Vein endothelial cell (primary cell): ENCODE measurements around a stretch of chr9.

DNA sequence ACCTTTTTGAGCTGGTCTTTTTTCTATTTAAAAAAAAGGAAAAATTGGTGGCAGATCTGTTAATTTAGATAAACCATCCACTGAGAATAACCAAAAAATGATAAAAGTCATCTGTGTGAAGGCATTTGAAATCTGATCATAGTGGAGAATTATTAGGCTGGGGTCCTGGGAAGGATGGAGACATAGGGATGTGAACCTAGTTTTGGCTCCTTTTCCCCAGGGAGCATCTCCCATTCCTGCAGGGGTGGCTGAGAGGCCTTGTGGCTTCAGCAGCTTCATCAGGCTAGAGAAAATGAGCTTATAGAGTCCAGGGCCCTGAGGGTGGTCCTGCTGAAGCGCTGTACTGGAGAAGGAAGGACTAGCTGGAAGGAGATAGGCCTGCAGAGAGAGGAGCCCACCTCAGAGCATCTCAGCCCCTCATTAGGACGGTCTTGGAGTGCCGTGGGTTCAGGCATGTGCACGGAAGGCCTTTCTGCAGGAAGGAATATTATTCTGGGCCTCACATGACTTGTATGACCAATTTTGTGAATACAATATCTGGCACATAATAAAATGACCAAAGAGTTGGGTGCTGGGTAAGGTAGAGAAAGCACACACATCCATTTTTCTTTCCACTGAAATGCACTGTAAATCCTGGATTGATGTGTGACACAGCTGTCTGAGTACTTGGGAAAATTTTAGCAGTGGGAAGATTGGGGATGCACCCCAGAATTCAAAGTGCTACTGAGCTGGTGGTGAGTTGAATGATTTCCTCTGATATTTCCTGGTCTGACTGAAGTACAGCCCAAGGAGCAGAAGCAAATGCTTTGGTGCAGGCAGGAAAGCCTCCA, 86.1 kb downstream of the WNK2 start:
- CAGE, long polyA plus RNA: no peak

- CAGE, long polyA plus RNA: no peak
These were observed 116.7 kb downstream of the WNK2 start for GRCh38 chr9:93300358-93301336.

DNA sequence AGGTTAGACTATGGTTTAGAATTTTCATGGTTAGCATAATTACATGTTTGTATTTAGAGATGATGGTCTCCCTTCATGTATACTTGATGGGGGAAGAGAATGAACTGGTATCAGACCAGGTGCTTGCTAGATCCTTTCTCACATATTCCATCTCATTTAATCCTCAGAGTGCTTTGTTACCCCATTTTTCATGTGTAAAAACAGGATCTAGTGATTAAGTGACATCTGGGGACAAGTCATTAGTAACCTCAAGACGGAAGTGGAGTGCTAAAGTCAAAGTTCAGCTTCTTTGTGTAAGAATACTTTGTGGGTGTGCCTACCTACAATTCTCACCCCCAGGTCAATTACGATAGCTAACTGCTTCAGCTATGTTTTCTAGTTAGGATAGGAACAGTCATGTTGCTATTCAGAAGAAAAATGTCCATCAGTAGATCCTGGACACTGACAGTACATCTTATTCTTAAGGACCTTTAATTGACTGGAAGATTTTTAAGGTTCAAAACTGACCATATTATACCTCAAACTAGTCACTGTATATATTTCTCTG, 3.1 kb upstream of the FAM120AOS start:
- CAGE, long polyA plus RNA: no peak

- CAGE, long polyA plus RNA: no peak
These were observed 12.5 kb upstream of the FAM120AOS start for GRCh38 chr9:93465815-93466379.

DNA sequence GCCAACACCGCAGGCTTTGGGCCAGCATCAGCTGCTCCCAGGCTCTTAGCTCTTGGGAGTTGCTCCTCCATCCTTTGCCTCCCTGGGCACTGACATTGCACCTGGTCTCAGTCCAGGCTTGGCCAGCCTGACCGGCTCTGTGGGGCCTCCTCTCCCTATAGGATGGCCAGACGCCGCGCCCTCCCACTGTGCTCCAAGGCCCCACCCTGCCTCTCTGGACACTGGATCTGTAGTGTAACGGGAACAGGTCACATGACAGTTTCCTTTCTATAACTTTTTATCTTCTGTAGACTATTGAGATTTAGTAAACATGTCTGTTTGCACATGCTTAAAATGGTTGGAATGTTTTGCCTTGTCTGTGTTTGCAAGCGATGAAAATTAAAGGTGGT, 57.9 kb upstream of the FAM120AOS start:
- CAGE, long polyA plus RNA: no peak

- CAGE, long polyA plus RNA: no peak
These were observed 40.3 kb upstream of the PHF2 start for GRCh38 chr9:93536098-93536489.

- CAGE, long polyA plus RNA: no peak
These were observed 20.1 kb upstream of the PHF2 start for GRCh38 chr9:93556182-93556708.

- CAGE, long polyA plus RNA: no peak
These were observed 12.0 kb upstream of the PHF2 start for GRCh38 chr9:93564009-93565184.

DNA sequence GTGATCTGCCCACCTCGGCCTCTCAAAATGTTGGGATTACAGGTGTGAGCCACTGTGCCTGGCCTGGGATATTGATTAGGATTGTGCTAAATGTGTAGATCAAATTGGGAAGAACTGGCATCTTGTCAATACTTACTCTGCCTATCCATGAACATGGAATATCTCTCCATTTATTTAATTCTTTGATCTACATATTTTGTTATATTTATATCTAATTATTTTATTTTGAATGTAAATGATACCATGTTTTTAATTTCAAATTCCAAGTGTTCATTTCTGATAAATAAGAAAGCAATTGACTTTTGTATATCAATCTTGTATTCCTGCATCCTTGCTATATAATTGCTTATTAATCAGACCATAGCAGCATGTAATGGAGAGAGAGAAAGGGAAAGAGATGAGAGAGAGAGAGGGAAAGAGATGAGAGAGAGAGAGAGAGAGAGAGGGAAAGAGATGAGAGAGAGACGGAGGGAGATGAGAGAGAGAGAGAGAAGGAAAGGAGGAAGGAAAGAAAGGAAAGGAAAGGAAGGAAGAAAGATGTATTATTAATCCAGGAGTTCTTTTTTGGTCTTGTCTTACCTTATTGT, 31.2 kb downstream of the PHF2 start:
- CAGE, long polyA plus RNA: no peak

DNA sequence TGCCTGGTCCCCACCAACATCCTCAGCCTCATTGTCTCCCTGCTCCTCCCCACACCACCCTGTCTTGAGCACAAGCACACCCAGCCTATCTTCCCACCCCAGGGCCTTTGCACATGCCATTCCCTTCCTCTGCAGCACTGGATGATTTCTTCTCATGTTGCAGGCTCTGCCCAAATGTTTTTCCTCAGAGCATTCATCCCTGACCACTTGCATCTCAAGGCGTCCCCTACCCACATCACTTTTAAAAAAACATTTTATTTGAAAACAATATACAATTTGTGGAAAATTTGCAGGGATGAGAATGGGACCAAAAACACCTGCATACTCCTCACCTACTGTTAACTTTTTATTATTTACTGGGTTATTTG, 133.7 kb downstream of the BARX1 start:
- CAGE, long polyA plus RNA: no peak

DNA sequence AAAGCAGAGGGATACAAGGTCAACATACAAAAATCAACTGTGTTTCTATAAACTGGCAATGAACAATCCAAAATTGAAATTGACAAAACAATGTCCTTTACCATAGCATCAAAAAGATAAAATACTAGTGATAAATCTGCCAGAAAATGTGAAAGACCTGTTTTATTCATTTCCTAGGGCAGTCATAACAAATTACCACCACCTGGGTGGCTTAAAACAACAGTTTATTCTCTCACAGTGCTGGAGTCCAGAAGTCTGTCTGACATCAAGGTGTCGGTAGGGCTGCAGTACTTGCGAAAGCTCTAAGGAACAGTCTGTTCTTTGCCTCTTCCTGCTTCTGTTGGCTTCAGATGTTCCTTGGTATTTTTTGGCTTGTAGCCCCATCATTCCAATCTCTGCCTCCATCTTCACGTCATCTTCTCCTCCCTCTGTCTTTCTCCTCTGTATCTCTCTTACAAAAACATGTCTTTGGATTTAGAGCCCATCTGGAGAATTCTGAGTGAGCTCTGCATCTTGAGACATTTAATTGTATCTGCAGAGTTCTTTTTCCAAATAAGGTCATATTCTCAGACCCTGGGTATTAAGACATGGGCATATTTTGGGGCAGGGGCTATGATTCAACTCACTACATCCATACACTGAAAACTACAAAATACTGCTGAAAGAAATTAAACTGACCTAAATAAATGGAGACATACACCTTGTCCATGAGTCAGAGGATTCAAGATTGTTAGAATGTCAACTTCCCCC, 51.1 kb downstream of the PTPDC1 start:
- CAGE, long polyA plus RNA: no peak

DNA sequence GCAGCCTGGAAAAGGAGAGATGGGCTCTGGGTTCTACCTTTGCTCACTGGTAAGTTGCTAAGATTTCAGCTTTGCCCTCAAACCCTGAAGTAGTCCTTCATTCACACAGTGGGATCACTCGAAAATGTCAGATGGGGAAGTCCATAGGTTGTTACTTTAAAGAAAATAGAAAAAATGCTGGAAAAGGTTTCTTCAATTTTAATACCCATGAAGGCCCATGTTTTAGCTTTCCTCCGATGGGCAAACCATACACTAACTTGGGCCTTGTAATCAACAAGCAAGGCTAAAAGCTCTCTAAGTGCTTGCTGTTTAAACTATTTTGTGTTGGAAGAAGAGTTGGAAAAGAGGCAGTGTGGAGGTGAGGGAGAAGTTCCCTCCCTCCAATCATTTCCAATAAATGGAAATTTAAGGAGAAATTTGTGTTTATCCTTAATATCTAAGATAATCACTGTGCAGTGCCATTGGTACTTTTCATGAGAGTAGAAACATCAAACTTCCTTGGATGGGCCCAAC, 82.1 kb upstream of the ZNF169 start:
- CAGE, long polyA plus RNA: no peak

- CAGE, long polyA plus RNA: no peak
These were observed 76.7 kb upstream of the ZNF169 start for GRCh38 chr9:94182233-94182898.

DNA sequence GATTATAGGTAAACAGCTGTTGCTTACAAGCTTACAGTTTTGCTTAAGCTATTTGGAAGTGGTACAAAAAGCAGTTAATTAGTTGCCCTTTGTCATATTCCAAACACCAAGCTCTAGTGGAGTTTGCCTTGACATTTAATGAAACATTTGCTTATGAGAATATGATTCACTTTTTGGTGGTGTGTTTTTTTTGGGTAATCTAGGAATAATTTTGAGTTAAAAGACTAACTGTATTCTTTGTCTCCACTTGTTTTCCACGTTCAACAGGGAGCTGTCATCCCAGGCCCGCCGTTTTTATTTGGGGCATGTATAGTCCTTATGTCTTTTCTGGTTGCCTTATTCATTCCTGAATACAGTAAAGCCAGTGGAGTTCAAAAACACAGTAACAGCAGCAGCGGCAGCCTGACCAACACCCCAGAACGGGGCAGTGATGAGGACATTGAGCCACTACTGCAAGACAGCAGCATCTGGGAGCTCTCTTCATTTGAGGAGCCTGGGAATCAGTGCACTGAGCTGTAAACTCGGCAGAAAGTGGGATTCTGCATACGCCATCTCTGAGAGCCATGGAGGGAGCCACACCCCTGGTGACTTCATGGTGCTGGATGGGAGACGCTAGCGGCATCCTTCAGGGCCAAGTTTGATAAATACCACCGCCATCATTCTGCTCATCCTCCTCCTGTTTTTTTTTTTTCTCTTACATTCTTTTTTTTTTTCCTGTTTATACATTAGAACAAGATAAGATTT, 84.7 kb downstream of the MFSD14B start:
- CAGE, long polyA plus RNA: no peak

DNA sequence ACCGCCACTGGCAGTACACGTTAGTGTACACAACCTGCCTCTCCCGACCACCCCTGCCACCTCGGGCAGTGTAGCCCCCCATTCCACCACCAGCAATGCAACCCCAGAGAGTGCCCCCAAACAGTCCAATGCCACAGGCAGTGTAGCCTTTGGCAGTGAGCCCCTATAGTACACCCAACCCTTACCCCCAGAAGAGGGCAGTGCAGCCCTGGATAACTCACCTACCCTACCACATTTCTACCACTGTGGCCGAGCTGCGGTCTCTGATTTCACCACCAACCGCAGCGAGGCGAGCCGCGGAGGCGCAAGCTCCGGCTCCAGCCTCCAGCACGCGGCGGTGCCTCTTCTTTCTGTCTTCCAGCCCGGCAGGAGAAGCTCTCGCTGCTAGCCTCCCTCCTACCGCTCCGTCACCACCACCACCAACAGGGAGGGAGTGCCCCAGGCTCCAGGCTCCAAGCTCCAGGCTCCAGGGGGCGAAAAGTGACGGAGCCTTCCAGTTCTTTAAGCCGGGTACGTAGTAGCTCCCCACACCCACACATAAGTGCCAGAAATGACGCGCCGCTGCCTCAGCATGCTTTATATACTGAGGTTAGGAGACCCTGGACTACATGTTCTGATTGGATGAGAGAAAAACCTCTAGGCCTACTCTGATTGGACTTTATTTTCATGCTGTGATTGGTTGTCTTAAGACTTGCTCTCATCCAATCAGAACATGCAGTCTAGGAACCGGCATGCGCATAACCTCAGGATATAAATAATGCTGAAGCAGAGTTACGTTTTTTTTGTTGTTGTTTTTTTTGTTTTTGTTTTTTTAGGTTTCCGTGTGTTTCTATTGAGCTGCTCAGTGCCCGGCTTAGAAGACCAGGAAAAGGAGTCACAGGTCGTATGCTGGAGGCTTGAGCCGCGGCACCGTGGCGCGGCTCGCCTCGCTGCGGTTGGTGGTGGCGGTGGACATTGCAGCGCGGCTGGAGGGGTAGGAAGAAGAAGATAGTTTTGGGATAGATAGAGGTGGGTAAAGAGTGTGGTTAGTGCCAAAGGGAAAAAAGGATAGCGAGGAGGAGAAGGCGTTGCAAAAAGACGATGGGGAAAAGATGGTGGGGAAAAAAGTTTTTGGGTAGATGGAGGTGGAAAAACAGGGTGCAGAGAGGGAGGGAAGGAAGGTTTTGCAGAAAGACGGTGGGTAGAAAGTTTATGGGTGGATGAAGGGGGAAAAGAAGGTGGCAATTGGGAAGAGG, 38.9 kb downstream of the FBP2 start:
- CAGE, long polyA plus RNA: no peak

DNA sequence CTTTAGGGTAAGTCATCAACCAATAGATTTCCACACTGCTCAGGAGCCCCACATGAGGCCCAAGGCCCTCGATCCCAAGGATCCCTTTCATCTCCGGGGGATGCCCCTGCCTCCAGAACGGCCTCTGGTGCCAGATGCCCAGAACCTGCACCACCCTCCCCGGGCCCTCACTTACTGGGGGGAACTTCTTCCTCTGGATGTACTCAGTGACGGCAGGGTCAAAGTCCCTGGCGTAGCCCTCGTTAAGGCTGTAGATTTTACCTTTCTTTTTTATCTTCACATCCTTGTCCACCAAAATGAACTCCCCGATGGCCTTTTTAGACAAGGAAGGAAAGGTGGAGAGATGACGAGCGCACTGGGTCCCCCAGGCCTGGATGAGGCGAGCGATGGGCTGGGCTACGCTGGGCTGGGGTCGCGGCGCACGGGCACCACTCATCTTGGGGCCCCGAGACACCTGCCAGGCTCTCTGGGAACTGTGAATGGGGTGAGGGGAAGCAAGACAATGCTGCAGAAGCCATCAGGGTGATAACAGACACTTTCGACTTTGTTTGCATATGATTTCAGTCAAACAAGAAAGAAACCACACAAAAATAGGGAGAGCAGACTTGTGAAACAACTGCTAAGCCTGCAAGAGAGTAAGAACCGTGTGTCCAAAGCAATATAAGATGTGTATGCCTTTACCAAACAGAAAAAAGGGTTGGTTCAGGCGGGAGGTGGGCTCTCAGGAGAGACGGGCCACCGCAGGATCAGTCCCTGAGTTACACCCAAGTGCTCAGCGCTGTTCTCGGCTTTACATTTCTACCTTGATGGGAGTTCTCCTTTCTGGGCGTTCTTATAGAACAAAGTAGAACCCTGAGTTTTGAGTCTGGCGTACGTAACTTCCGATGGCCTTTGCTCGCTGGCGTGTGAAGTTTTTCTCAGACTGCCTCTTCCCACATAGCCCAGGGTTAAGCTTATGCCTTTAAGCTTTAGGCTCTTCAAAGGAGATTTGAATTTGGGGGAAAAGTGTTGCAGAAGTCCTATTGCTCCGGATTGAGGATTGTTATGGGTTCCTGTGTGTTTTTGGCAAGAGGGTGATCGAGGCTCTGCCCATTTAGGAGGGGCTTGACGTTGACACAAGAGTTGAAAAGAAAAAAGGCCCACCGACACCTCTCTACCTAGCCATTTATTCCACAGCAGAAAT, 13.4 kb upstream of the FBP2 start:
- CAGE, long polyA plus RNA: no peak

- CAGE, long polyA plus RNA: no peak
These were observed 3.9 kb upstream of the FBP1 start for GRCh38 chr9:94643275-94643563.

DNA sequence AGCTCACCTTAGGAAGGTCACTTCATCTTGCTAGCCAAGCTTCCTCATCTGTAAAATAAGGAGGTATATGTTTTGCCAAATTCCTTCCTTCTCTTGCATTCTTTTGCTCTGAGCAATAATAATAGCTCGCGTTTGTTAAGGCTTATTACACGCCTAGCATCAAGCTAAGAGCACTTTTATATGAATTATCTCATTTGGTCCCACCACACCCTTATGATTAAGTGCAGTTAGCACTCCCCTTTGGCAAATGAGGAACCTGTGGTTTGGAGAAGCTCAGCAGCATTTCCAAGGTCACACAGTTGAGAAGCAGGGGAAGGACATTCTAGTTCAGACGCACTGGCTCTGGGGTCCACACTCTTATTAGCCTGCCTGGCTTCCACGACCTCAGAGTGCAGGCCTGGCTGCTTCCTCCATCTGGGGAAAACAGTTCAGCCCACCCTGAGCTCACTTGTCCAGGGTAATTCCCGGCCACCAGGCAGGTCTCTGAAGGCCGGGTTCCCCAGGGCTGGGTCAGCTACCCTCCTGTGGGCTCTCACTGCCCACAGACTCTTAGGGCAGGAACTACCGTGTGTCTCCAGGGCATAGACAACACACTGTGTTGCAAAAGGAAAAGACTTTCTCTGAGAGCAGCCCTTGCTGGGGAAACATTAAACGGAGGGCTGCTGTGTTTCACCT, 9.9 kb upstream of the FBP1 start:
- CAGE, long polyA plus RNA: no peak

- CAGE, long polyA plus RNA: no peak
These were observed 28.3 kb upstream of the FBP1 start for GRCh38 chr9:94667463-94668105.

- CAGE, long polyA plus RNA: no peak
These were observed 7.6 kb downstream of the AOPEP start for GRCh38 chr9:94734142-94734367.